ENCODE results near the genes SERPINA12 and SYNE3.

- RRBS: no CpG with 5 or more reads among the region's 9 CpGs
Measured at GRCh38 chr14:93073229-93073777, 42.4 kb downstream of the ITPK1 start.

DNA sequence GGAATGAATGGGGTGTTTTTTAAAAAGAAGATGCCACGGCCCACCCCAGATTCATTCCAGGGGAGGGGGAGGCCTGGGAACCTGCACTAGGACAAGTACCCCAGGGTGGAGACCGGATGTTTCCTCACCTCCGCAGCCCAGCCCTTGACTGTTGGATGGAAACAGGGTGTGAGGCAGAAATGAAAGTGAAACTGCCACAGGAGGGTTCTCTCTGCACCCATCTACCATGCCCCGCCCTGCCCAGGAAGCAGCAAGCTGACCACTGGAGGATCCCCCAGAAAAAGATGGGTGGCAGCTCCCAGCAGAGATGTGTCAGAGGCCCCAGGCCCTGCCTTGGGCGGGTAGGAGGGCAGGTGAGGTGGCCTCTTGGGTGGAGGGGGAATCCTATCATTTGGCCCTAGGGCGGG, 12.1 kb downstream of the ITPK1 start:
- RRBS: no CpG with 5 or more reads among the region's 6 CpGs

DNA sequence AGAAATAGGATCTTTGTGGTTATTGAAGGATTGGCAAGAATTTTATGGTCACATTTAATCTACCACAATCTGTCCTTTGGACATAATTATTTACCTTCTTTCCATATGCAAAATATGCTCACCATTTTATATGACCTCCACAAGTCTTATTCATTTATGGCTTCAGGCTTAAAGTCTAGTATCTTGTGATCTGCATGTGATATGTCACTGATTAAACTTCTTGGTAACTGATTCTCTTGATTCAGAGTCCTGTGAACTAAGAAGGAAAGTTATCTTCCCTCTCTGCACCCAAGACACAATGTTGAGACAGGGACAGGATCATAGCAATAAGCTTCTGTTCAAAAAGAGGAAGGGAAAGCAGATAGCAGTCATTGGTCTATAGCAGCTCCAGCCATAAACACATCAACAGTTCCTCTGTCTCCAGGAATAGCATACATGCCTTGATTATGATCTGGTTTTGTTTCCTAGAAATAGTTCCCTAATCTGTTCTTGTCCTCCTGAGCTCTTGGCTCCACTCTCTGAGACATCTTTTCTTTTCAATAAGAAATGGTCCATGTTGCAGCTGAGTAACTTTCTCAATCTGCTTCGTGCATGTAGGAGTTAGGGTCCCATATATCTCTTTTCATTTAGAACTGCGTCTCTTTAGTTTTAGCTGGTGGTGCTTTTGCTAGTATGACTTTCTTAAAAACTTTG, 103.2 kb downstream of the UNC79 start:
- RRBS: no CpG with 5 or more reads among the region's 2 CpGs

- RRBS: no CpG with 5 or more reads among the region's 14 CpGs
Measured at GRCh38 chr14:93980698-93981687, 4.6 kb upstream of the ASB2 start.

GRCh38 chr14:93981789-93982365, 5.5 kb upstream of the ASB2 start:
- RRBS: no CpG with 5 or more reads among the region's 4 CpGs

DNA sequence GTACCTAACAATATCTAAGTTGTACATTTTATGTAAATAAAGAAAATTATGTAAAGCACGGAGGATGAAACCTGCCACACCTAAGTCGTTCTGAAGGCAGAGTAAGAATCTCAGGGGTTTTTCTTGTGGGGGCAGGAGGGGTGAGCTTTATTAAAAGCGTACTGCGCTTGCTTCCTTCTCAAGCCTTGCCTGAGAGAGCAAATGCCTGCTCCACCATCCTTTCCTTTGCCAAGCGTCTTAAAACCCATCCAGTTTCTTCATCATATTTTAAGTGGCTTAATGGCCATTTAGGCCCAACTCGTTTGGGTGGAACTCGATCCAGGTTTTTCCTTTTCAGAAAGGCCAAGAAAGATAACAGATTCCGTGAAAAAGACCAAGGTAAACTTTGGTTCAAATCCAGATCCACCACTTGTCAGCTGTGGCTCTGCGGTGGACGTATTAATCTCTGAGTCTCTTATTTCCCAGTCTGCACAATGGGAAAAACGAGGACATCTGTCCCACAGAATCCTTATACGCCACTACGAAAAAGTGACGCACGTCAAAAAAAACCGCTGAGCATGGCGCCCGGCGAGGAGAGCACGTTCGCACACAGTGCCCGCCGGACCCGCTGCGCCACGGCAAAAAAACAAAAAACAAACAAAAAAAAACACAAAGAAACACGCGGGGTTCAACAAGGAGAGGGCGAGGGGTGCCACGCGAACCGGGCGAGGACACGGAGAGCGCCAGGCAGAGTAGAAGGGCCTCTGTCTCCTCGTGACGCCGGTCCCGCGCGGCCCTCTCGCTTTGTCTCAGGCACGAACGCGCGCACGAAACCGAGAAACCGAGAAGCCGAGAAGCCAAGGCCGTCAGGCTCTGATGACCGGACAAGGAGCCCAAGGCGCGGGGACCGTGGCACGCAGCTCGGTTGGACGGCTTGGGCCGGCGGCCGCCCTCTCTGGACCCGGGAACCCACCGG, 648 bp downstream of the DDX24 start:
- RRBS: 1% methylated on average over 17 of the region's 63 CpGs

GRCh38 chr14:94165570-94165911, 8.6 kb upstream of the PPP4R4 start:
- RRBS: no CpG with 5 or more reads among the region's 2 CpGs

- RRBS: no CpG with 5 or more reads among the region's 9 CpGs
Measured at GRCh38 chr14:94295558-94296167, 2.6 kb upstream of the SERPINA10 start.

GRCh38 chr14:94312606-94313367, 10.3 kb downstream of the SERPINA6 start:
- RRBS: no CpG with 5 or more reads among the region's 6 CpGs

DNA sequence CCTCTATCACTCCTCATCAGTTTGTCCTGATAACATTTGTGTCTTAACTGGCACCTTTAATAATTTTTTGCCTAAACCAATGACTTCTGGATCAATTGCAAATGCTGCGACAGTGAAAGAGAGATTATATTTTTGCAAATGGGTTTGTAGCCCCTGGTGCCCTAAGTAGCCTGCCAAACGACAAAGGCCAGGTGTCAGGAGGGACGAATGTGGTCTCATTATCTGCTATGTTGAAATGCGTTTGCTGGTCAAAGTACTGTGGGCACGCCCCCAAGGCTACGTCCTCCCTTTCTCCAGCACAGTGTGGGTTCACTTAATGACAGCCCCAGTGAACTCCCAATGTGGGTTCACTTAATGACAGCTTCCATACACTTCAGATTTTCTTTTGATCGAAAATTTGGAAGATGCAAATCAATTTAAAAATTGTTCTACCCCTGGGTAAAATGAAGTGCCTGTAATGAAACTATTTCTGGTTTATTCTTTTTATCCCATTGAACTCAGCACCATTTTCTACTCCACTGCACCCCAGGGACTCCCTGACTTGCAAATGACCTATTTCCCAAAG, 1.5 kb downstream of the SERPINA11 start:
- RRBS: no CpG with 5 or more reads among the region's 7 CpGs

DNA sequence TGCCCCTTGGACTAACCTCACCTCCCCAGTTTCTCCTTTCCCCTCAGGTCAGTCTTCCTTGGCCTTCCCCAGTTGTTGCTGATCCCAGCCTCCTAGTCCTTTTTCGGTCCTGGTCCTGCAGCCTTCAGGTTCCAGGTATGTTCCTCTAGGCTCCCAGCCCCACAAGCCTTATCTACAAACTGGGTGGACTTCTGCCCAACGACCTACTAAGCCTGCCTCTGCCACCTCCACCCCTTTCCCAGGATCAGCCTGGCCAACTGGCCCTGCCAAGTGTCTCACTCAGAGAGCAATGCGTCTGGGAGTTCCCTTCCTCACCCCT, at the start of gene SERPINA12:
Gene SERPINA12 (minus strand): TSS at position 144 of the 319 bp plus-strand sequence.
- RRBS: no CpG with 5 or more reads among the region's 3 CpGs

- RRBS: no CpG with 5 or more reads among the region's 8 CpGs
Measured at GRCh38 chr14:94613561-94614145, 1.5 kb downstream of the SERPINA3 start.

GRCh38 chr14:94618845-94619729, 6.9 kb downstream of the SERPINA3 start:
- RRBS: no CpG with 5 or more reads among the region's 9 CpGs

- RRBS: no CpG with 5 or more reads among the region's 27 CpGs
Measured at GRCh38 chr14:94936388-94936937, 166.6 kb upstream of the GSC start.

DNA sequence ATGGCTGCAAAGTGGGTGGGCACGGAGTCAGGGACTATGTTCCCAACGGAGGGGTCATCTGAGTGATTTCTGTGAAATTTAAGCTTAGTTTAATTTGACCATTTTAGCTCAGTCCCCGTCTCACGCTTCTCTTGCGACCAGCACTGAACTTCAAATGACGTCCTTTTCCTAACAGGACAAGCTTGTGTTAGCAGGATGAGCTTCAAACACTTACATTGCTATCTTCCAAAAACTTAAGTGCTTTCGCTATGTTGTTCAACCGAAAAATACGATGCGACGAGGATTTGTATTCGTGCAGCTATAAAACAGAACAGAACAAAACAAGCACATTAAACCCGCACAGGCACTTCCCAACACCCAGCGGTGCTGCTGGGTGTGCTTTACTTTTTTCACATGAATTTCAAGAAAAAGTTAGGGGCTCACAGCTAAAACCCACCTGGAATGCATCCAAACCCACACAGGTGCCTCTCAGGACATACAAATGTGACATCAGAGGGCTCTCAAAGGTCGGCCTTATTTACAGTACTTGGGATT, 64.2 kb upstream of the DICER1 start:
- RRBS: no CpG with 5 or more reads among the region's 15 CpGs

GRCh38 chr14:95444343-95444684, 72.1 kb downstream of the SYNE3 start:
- RRBS: no CpG with 5 or more reads among the region's 7 CpGs

GRCh38 chr14:95483078-95483580, 33.3 kb downstream of the SYNE3 start:
- RRBS: no CpG with 5 or more reads among the region's 10 CpGs

DNA sequence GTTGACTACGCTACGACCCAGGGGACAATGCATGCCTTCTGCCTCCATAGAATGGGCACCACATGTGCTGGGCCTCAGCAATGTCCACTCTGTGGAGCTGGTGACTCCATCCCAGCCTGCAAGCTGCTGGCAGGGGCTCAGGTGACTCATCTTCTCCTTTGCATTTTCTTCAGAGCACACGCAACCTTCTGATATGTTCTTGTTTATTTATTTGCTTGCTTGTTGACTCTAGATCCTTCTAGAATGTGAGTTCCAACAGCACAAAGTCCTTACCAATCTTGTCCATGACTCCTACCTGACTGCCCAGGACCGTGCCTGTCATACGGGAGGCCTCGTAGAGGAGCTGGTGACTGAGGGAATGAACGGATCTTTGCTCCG, 15.4 kb downstream of the SYNE3 start:
- RRBS: no CpG with 5 or more reads among the region's 8 CpGs

DNA sequence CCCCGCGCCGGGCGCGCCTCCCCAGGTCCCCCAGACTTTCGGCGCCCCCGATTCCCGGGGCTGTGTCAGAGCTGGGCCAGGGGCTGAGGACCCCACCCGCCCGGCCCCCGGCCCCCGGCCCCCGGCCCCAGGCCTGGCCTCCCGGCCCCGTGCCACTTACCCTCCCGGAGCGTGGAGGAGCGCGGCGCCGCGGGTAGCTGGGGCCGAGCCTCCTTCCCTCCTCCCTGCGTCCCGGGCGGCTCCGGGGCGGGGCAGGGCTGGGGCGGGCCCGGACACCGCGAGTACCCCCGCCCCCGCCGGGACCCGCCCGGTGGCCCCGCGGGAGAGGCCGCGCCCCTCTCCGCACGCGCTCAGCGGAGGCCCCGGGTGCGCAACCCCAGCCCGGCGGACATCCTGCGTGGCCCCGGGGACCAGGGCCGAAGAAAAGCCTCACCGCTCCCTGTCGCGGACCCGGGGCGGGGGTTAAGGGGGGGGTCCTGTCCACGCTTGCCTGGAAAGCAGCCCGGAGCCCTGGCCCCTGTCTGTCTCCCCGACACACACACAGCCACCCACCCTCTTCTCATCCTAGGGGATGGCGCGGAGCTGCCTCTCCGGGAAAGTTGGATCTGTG, at the start of gene SYNE3:
Gene SYNE3 (minus strand): TSS at position 215 of the 610 bp plus-strand sequence.
- RRBS: 2% methylated on average over 42 of the region's 64 CpGs